AG10803 (cell line): Measurements from ENCODE around the genes CFAP53, ME2 and DYNAP.

- RRBS, result no CpG with 5 or more reads among the region's 3 CpGs
Observed at GRCh38 chr18:49159922-49160652, 209.3 kb upstream of the SMAD7 start.

DNA sequence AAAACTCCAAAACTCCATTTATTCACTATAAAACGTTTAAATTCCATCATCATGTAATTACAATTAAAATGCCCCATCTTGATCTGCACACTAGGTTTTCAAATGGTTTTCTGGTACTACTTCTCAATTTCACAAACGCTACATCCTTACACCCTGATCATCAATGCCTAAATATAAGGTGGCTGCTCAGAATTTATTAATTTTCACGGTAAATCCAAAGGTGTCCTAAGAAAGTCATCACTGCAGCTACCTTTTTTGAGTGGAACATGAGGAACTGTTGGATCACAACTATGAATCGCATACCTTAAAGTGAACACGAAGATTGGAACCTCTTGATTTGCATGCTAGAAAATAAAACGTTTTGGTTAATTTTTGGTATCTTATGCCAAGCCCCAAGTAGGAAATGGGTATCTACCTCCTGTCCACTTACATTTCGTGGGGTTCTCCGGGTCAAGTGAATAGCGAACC is 1.1 kb downstream of the RPL17 start:
- RRBS, result no CpG with 5 or more reads among the region's 9 CpGs

- RRBS, result no CpG with 5 or more reads among the region's 15 CpGs
Observed at GRCh38 chr18:49590418-49591058, 28.7 kb downstream of the LIPG start.

DNA sequence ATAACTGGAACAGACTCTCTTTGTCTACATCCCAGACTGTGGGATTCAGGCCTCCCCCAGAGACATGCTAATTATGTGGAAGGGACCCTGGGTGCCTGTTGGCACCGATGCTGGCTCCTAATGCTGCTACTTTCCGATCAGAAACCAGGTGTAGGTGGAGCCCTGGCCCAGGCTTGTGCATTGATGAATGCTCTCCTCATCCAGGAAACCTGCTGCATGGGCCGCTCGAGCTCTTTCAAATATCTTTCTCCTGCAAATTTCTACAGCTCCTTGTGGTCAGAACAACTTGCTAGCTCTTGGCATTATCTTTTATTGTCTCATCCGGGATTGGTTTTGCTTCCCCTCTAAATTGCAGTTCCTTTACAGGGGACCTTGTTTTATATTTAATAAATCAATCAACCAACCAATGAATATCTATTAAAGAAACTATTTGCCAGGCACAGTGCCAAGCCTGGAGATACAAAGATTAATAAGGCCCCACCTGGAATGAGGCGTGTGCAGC is 51.6 kb downstream of the LIPG start:
- RRBS, result no CpG with 5 or more reads among the region's 6 CpGs

DNA sequence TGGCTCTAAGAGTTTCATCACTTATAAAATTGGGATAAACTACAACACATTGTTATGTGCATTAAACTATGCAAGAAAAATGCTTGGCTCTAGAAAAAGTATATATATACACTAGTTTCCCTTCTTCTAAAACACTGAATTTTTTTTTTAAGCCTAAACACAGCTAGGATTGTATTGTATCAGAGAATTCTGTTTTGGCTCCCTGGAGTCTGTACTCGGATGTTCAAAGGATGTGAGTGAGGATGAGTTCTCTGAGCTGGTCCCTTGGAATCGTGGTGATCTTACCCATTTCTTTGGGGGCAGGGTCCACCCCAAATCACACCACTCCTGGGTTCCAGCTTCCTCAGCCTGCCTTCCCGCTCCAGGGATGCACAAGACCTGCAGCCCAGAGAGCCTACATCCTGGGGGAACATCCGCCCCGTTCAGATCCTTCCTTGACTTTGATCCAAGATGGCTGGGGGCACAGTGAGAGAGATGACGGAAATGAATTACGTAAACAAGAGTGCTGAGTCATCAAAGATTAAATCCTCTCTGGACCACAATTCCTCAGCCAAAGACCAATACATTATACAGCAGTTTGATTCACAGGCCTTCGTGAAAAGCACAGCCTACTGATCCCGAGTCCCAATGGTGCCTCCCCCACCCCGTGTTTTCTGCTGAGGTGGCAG is 43.3 kb downstream of the MYO5B start:
- RRBS, result no CpG with 5 or more reads among the region's 10 CpGs

DNA sequence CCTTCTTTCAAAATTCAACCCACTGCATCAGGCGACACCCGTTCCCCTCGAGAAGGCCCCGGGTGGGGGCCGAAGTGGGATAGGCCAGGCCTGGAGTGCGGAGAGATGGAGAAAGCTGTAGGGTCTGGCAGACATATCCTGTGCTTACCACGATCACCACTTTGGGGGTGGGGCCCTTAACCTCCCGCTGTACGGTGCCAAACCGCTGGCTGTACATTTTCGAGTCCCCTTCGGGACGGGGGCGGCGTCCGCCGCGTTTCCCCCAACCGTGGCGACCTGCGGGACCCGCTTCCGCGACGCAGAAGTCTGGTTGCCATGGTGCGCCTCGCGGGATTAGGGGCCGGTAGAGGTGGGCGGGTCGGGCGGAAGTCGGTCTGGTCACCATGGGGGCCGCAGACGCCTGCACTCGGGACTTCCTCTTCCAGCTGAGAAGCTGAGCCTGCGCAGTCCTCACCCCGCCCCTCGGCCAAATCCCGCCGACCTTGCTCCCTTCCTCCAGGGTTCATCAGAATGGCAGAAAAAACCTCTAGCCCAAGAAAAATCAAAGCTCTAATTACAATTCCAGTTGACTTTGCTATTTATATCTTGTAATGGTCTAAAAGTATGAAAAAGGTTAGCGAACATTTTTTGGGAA is at the start of gene CFAP53:
TSS of gene CFAP53 (minus strand) at position 308 of the 634 bp plus-strand sequence.
- RRBS, result no CpG with 5 or more reads among the region's 42 CpGs

- RRBS, result no CpG with 5 or more reads among the region's 1 CpG
Observed at GRCh38 chr18:50313231-50313823, 25.8 kb upstream of the CXXC1 start.

GRCh38 chr18:50656894-50657580 is 97.2 kb downstream of the MAPK4 start:
- RRBS, result no CpG with 5 or more reads among the region's 9 CpGs

DNA sequence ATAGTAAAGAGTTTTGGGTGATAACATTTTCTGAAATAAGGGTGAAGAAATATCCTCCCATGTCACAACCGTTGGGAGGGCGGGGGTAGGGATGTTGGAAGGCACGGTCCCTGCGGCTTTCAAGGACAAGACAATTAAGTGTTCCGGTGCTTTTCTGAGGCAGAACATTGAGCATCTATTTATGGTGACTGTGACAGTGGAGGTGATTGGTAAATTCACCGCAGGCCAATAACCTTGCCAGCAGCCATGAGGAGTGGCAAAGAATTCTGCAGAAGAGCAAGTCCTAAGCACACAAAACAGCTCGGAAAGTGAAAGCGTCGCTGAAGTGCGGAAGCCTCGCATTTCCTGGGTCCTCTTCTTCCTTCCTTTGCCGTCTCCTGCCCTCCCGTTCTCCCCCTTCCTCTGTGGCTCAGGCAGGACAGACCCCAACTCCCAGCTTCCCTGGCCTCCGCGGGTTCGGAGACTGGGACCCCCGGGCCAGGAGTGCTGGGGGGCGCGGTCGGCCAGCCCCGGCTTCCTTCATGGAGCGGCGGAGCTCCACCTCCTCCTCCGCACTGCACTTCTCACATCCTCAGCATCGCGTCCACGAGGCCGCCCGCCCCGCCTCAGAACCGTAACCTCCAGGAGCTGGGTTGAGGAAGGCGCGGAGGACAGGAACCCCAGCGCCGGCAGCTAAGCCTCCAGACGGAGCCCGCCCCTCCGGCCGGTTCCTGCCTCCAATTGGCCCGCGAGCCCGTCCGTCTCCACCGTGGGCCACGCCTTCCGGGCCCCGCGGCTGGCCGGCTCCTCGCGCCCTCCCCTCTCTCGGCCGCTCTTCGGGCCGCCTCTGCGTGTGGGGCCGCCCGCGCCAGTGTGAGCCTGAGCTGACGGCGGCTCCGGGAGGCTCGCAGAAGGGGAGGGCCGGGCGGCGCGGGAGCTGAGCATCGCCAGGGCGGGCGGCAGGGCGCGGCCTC is at the start of gene ME2:
TSS of gene ME2 (plus strand) at position 802 of the 953 bp plus-strand sequence.
- RRBS, result under 1% methylated on average over 27 of the region's 72 CpGs

DNA sequence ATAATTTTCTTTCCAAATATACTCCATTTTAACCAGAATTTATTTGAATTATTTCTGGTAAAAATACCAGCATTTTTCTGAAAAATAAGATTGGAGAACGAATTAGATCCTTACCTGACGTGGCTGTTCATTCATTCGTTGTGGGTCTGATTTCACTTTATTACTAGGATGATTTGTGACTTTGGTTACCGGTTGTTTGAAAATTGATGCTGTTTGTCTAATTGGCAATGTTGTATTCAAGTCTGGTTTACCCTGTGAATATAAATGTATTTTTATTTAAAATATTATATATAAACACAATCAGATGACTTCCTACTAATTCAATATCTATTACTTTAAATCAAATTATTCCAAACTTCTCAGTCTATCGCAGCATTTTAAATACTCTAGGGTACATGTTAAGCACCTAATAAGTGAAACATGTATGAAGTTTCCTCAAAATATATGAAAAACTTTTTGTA is 35.7 kb downstream of the MBD2 start:
- RRBS, result no CpG with 5 or more reads among the region's 5 CpGs

DNA sequence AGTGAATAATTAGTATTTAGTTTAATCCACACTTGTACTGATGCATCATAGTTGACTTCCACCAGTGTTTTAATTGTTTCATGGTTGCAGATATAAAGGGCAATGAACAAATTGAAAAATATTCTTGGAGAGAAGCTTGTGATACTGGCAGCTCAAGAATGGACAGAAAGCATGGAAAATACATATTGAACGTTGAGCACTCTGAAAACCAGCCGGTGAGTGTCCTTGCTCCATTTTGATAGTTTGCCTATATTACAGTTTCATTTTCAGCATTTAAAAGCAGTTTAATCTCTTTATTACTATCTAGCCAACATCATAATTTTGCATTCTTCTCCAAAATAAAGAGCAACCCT is at the start of gene DYNAP:
TSS of gene DYNAP (plus strand) at position 121 of the 353 bp plus-strand sequence.
- RRBS, result no CpG with 5 or more reads among the region's 2 CpGs

DNA sequence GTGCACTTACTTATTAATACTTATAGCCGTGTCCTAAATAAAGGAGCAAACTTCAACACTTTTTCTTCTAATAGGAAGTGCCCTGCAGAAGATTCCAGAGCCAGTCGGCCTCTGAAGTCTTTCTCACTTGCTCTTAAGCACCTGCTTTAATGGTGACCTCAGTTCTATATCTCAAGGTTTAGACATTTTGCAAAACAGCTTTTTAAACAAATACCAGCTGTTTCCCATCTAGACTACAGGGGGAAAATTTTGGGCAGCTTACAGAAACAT is 285.2 kb upstream of the CCDC68 start:
- RRBS, result no CpG with 5 or more reads among the region's 2 CpGs

GRCh38 chr18:55258775-55259232 is 299.5 kb upstream of the CCDC68 start:
- RRBS, result no CpG with 5 or more reads among the region's 8 CpGs

GRCh38 chr18:55264056-55264524 is 304.8 kb upstream of the CCDC68 start:
- RRBS, result no CpG with 5 or more reads among the region's 5 CpGs

GRCh38 chr18:55319356-55319933 is 268.5 kb downstream of the TCF4 start:
- RRBS, result no CpG with 5 or more reads among the region's 4 CpGs

DNA sequence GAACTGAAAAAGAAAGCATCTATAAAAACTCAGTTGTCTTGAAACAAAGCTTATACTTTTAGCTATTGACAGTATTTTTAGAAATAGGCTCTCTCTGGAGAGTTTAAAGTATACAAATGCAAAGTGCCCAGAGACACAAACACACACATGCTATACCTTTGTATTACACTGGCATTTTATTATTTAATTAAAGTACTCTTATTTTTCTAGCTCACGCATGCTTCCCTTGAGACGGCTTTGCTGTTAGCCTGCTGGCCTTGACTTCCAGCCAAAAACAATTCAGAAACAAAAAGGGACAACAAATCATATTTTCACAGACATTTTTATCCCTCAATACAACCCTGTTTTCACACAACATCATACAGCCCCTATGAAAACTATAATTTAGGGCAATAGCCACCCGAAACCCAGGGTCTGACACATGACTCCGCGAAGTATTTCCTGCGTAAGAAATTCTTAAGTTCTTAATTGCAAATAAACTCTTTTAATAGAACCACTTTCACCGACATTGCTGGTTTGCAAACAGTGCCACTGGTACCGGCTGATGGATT is 185.2 kb downstream of the TCF4 start:
- RRBS, result no CpG with 5 or more reads among the region's 8 CpGs

DNA sequence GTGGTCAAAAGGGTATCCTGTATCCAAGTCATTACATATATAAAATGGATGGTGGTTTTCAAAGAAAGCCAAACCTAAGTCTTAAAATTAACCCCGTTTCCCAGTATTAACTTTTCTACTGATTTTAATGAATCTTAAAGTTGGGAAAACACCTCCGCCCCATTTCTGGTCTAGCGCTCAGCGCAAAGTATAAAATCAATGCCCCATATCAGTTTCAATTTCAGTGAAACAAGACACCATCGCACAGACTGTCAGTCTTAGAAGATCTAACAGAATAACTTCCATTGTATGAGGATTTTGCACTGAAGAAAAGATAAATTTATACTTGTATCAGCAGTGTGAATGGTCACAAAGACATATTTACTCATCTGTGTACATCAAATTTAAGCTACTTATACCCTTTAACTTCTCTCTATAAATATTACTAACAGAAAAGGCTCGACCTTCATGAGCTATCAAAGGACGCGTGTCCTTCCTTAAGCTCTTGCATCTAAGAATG is 183.2 kb downstream of the TCF4 start:
- RRBS, result no CpG with 5 or more reads among the region's 8 CpGs

DNA sequence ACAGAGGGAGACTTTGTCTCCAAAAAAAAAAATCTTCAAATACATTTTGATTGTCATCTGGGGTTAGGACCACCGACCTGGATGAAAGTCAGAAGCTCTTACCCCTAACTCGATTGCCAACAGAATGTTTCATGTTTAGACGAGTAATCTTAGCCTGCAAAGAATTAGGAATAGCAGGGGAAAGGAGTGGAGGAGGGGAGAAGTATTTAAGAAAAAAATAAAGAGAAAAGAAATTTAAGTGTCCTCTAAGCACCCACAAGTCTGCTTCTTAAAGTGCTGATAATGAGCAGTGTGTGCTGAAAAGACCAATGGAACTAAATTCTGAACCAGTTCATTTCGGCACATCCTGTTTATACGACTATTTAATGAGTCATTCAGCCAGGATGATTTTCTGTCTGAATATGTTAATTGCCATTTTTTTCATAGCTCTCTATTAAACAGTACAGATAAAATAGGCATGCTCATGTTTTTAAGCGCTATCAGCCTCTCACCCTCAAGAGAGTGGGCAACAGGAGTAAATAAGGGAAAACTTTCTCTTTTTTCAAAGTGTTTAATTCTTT is 87.8 kb downstream of the TCF4 start:
- RRBS, result no CpG with 5 or more reads among the region's 6 CpGs

DNA sequence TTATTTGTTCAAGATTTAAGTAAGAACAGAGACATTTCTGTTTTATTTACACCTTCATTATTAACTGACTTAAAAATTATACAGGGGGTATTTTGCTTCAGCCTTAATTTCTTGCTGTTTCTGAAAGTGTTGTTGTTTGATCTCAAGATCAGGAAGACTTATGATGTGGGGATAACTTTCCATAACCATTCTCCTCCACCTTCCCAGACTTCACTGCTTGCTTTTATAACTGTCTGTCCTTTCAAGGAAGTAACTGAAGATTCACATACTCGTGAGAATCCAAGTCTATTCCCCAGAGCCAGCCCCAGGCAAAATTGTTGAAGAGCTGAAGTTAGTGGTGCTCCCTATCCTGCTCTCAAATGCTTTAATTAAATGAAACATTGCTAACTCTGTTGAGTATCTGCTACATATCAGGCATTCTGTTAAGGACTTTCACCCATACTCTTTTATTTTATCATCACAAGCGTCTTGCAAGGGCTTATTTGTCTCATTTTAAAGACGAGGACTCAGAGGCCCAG is 189.6 kb upstream of the TCF4 start:
- RRBS, result no CpG with 5 or more reads among the region's 3 CpGs

GRCh38 chr18:55781284-55781915 is 193.4 kb upstream of the TCF4 start:
- RRBS, result no CpG with 5 or more reads among the region's 6 CpGs